Right atrium auricular region (tissue), 2 donors: Measurements from ENCODE around the genes ZNF148 and C3orf22.

DNA sequence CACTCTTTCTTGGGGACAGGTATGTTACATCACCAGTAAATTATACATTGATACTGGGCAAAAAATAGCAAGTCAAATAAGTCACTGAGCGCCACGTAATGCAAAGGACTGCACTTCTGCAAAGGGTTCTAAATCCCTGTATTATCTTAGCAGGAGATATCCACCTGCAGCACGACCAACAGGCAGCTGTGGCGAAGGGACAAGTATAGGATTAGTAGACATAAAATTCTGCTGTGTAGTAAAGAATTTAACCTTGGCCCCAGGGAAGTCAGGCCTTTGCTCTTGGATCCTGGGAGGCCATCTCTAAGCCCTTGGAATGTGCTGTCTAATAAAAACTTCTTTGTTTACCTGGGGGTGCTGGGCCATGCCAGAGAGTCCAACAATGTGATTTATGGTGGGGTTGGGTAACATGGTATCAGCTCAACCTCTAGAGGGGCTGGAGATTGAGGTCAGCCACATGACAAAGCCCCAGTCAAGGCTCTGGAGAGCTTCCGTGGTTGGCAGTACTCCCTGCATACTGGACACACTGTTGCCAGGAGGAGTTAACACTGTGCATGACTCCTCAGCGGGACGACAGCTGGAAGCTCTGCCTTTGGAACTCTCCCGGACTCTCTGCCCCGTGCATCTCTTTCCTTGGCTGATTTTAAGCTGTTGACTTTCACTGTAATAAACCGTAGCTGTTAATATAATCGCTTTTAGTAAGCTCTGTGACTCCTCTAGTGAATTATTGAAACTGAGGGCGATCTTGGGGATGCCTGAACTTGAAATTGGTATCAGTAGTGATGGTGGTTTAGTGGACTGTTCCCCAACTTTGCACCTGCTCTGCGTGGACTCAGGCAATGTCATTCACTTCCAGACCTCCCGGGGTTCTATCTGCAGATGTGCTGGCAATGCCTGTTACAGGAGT lies 52.3 kb downstream of the HEG1 start:
- PRO-cap, result no peak
- RAMPAGE, long total RNA, 2 experiments, result no peak in any of the 2 experiments

DNA sequence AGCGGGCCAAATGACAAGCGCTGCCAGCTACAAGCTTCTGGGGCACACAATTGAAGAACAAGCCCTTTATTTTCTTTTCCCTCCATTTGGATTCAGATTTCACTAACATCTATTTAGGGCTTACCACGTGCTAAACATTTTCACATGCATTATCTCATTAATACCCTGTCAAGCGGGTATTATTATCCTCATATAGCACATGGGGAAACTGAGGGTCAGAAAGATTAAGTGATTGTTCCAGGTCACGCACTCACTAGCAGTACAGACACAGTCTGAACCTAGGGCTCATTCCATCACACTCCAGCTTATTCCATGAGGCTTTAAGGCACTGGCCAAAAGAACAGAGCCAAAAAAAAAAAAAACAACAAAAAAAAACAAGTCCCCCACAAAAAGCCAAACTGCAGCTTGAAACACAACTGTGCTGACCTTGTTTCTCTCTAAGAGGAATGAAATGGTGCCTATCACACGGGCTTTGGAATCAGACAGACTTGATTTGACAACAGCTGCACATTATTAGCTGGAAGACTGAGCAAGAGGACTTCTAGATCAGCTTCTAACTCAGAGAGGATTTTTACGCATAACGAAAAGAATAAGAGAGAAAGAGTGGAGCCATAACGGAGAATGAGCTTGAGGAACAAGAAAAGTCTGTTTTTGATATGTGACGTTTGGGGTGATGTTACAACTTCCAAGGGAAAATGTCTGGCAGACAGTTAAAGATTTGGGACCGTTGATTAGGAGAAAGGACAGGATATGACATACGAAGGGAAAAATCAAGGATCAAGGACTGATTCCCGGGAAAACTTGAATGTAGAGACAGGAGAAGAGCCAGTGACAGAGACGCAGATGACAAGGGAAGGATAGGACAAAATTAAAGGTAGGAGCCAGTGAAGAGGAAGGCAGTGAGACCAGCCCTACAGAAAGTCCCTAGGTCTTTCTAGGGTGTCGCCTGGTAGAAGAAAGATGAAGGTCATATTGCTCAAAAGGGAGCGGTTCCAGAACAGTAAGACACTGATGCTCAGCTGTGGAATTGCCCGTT lies 16.0 kb downstream of the HEG1 start:
- PRO-cap, result unidirectional peak, plus-strand start at position 396 of the sequence; bidirectional peak, plus-strand start at position 805 of the sequence, minus-strand start at position 622 of the sequence
- RAMPAGE, long total RNA, 2 experiments, result no peak in any of the 2 experiments

GRCh38 chr3:125052144-125053175 lies 3.3 kb downstream of the HEG1 start:
- PRO-cap, result bidirectional peak, plus-strand start at chr3:125052385, minus-strand start at chr3:125052299; unidirectional peak, plus-strand start at chr3:125052875
- RAMPAGE, long total RNA, 2 experiments, result no peak in any of the 2 experiments

DNA sequence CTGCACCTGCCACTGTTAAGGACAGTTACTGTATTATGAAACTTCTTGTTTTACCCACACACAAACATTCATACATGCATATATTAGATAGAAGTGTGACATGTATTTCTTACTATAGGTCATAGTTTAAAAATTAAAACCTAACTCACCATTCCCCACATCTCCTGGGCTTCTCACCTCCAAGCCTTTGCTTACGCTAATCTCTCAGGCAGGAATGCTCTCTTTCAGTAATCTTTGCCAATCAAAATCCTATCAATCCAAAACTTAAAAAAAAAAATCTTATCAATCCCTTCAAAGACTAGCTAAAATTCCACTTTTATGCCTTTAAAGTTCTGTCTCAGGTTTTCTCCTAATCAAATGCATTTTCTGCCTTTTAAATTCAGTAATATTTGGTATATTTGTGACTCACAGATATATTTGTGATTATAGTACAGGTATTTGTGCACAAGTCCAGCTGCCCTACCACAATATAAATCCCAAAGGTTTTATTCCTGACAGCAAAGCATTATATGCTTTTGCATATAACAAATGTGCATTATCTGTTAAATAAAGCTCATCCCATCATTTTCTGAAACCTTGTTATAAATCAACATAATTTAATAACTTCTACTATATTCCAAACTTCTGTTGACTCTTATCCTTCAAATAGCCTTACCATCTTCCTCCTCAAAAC lies 8.4 kb downstream of the ZNF148 start:
- PRO-cap, result no peak
- RAMPAGE, long total RNA, 2 experiments, result no peak in any of the 2 experiments

- PRO-cap, result no peak
- RAMPAGE, long total RNA, 2 experiments, result no peak in any of the 2 experiments
Measured at GRCh38 chr3:125370189-125370682, 4.9 kb downstream of the ZNF148 start.

- PRO-cap, result no peak
- RAMPAGE, long total RNA, 2 experiments, result no peak in any of the 2 experiments
Measured at GRCh38 chr3:125373463-125374018, 1.6 kb downstream of the ZNF148 start.

DNA sequence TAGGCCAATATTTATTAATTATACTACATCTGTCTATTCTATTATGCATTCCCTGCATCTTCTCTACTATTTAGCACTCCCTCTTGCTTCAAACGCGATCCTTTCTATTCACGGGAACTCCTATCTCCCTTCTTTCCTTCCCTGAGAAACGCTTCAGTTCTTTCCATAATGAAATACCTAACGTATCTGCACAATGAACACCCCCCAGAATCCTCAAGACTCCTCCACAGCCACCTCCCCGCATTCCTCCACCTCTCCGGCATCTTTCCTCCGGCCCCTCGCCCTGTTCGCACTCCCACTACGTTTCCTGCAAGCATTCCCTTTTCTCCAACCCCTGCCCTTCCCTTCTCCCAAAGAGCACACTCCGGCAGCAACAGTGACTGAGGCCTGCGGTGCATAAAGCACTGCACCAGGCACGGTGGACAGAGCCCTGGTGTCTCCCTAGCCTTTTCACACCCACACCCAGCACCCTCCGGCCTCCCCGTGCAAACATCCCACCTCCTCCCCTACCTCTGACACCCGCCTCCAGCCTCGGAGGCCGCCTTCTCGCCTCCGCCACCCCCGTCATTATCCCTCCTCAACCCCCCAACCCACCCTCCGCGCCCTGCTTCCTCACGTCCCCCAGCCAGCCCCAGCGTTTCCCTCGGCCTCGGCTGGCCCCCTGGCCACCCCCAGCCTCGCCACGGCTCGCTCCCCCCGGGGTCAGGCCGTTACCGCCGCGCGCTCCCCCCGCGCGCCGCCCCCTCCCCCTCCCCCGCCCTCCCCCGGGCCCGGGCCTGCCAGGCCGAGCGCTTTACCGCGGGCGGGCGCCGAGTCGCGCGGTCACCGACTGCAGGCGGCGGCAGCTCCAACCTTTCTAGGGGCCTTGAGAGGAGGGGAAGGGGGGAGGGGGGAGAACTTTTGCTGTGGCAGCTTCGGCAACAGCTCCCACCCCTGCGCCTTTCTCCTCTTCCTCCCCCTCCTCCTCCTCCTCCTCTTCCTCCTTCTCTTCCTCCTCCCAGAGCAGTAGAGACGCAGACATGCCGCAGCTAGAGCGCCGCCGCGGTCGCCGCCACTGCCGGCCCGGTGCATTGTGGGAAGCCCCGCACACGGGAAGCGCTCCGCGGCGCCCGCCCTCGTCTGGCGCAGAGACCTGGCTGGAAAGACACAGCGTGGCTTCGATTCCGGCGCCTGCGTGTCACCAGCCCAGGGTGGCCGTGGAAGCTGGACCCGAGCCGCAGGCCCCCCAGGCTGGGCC lies at the start of gene ZNF148:
ZNF148 (minus strand) TSS at position 1,021 of the 1,237 bp plus-strand sequence.
- PRO-cap, result bidirectional peak, plus-strand start at position 1,127 of the sequence, minus-strand start at position 985 of the sequence
- RAMPAGE, long total RNA, 2 experiments, result start-site peak on the minus strand in 2 of 2 experiments, centred at positions 963 to 983 of the sequence, 225 to 319 reads per replicate

- PRO-cap, result no peak
- RAMPAGE, long total RNA, 2 experiments, result no peak in any of the 2 experiments
Measured at GRCh38 chr3:125520486-125520676, 379 bp upstream of the SNX4 start.

GRCh38 chr3:125594553-125594893 lies 774 bp downstream of the OSBPL11 start:
- PRO-cap, result no peak
- RAMPAGE, long total RNA, 2 experiments, result no peak in any of the 2 experiments

GRCh38 chr3:125822207-125822806 lies 146.7 kb upstream of the ROPN1B start:
- PRO-cap, result no peak
- RAMPAGE, long total RNA, 2 experiments, result no peak in any of the 2 experiments

GRCh38 chr3:125885990-125886512 lies 82.9 kb upstream of the ROPN1B start:
- PRO-cap, result no peak
- RAMPAGE, long total RNA, 2 experiments, result no peak in any of the 2 experiments

DNA sequence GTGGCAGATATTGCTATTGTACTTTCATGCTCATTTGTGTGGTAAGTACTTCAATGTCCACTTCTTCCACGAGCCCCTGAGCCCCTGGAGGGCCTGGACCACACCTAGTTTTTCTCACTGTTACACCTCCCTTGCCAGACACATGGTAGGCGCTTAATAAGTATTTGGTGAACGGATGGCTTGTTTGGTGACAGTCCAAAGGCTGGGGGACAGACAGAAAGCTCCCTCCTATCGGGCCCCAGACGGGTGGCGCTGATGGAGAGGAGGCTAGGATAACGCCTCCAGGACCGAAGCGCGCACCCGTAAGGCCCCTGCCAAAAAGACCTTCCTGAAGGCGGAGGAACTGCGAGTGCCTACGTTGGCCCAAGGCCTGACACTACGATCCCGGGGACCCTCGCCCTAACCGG lies 53.8 kb upstream of the ROPN1B start:
- PRO-cap, result no peak
- RAMPAGE, long total RNA, 2 experiments, result no peak in any of the 2 experiments

GRCh38 chr3:125990226-125991174 lies 21.5 kb downstream of the ROPN1B start:
- PRO-cap, result bidirectional peak, plus-strand start at chr3:125990430, minus-strand start at chr3:125990300; bidirectional peak, plus-strand start at chr3:125990632, minus-strand start at chr3:125990559
- RAMPAGE, long total RNA, 2 experiments, result start-site peak on the minus strand in 1 of 2 experiments, at chr3:125990506-125990565 at its widest, 7 reads per replicate

DNA sequence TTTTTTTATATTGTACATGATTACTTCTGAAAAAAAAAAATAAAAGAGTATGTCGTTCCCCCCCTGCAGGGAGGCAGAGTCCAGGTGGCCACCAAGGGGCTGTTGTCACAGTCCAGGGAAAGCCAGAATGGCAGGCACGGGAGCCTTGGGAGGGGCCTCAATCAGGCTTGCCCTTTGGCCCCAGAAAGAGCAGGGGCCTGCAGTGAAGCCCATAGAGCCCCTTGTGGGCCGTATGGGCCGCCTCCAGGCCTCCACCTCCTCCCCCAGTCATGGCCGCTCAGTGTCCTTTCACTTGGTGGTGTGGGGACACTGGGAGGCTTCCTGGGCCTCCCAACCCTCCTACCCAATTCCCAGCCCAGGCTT lies 1.5 kb downstream of the ALDH1L1 start:
- PRO-cap, result no peak
- RAMPAGE, long total RNA, 2 experiments, result no peak in any of the 2 experiments

DNA sequence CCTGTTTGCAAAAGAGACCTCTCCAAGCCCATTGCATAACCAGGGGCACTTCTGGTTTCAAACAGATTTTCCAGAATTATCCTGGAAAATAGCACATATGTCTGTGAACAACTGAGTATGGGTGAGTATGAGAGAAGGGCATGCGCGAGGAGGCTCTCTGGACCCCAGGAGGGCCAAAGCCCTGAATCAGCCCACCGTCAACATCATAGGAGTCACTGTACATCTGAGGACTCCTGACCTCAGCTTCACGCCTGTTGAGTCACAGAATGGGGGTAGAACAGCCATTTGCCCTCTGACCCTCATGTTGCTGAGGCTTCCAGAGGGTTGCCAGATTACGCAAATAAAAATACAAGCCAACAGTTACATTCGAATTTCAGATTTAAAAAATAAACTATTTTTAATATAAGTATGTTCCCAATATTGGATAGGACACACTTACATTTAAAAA lies 4.1 kb downstream of the KLF15 start:
- PRO-cap, result no peak
- RAMPAGE, long total RNA, 2 experiments, result no peak in any of the 2 experiments

GRCh38 chr3:126355475-126356309 lies 1.5 kb downstream of the KLF15 start:
- PRO-cap, result bidirectional peak, plus-strand start at chr3:126356183, minus-strand start at chr3:126355886
- RAMPAGE, long total RNA, 2 experiments, result no peak in any of the 2 experiments

DNA sequence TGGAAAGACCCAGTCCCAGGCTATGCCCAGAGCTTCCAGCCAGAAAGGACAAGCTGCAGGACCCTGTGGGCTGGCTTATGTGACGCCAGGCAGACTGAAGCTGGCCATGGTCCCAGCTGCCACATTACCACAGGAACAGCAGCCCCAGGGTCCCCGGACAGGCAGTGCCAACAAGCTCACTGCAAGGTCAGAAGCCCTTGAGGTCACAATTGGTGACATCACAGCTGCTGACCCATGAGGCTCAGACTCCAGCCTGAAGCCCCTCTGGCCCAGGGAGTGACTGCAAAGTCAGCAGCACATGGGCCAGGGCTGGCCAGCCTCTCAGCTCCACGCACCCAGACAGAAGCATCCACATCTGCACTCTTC lies at the start of gene C3orf22:
C3orf22 (minus strand) TSS at position 166 of the 366 bp plus-strand sequence.
- PRO-cap, result no peak
- RAMPAGE, long total RNA, 2 experiments, result no peak in any of the 2 experiments

- PRO-cap, result no peak
- RAMPAGE, long total RNA, 2 experiments, result start-site peak on the plus strand in 1 of 2 experiments, at chr3:126704455-126704522 at its widest, 35 reads per replicate
Measured at GRCh38 chr3:126704425-126704959, 452 bp downstream of the CHCHD6 start.

- PRO-cap, result bidirectional peak, plus-strand start at chr3:126911745, minus-strand start at chr3:126911501
- RAMPAGE, long total RNA, 2 experiments, result no peak in any of the 2 experiments
Measured at GRCh38 chr3:126911190-126912316, 71.4 kb upstream of the PLXNA1 start.

GRCh38 chr3:126947426-126947915 lies 35.4 kb upstream of the PLXNA1 start:
- PRO-cap, result no peak
- RAMPAGE, long total RNA, 2 experiments, result no peak in any of the 2 experiments